Measurements from ENCODE around the genes CASP3, PRIMPOL and CENPU.

DNA sequence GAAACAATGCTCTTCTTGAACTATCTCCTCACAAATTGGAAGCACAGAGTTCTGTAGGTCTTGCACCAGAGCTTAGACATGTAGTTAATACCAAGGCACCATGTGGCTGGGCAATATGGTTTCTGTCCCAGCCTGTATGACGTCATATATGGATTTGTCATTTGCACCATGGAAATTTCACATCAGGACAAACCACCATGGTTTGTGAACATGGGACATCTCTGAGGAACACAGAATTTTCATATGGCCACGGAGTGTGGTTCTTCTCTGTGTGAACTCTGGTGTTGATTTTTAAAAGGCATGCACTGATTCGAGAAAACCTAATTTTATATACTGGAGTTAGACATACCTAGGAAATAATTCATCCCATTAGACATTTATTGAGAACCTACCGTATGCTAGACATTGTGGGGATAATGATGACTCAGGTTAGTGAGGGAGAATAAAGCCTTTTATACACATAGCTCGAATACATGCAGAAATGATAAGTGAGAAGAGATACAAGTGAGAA, 67.9 kb downstream of the WWC2 start:
- PRO-cap, 3 experiments, result no peak in any of the 3 experiments
- RAMPAGE, long total RNA, 2 experiments, result no peak in any of the 2 experiments
- RRBS, result no CpG with 5 or more reads among the region's 5 CpGs

DNA sequence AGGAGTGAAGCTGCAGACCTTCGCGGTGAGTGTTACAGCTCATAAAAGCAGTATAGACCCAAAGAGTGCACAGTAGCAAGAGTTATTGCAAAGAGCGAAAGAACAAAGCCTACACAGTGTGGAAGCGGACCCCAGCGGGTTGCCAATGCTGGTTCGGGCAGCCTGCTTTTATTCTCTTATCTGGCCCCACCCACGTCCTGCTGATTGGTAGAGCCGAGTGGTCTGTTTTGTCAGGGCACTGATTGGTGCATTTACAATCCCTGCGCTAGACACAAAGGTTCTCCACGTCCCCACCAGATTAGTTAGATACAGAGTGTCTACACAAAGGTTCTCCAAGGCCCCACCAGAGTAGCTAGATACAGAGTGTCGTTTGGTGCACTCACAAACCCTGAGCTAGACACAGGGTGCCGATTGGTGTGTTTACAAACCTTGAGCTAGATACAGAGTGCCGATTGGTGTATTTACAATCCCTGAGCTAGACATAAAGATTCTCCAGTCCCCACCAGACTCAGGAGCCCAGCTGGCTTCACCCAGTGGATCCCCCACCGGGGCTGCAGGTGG, 22.7 kb upstream of the ING2 start:
- PRO-cap, 3 experiments, result peak in 3 of 3 experiments; most common plus-strand start position 301 of the sequence (in 1); most common minus-strand start position 141 of the sequence (in 3)
- RAMPAGE, long total RNA, 2 experiments, result start-site peak on the minus strand in 2 of 2 experiments, centred at positions 144 to 145 of the sequence, 154 to 328 reads per replicate
- RRBS, result no CpG with 5 or more reads among the region's 14 CpGs

GRCh38 chr4:183563736-183564434, 59.0 kb downstream of the ING2 start:
- PRO-cap, 3 experiments, result no peak in any of the 3 experiments
- RAMPAGE, long total RNA, 2 experiments, result no peak in any of the 2 experiments
- RRBS, result no CpG with 5 or more reads among the region's 6 CpGs

DNA sequence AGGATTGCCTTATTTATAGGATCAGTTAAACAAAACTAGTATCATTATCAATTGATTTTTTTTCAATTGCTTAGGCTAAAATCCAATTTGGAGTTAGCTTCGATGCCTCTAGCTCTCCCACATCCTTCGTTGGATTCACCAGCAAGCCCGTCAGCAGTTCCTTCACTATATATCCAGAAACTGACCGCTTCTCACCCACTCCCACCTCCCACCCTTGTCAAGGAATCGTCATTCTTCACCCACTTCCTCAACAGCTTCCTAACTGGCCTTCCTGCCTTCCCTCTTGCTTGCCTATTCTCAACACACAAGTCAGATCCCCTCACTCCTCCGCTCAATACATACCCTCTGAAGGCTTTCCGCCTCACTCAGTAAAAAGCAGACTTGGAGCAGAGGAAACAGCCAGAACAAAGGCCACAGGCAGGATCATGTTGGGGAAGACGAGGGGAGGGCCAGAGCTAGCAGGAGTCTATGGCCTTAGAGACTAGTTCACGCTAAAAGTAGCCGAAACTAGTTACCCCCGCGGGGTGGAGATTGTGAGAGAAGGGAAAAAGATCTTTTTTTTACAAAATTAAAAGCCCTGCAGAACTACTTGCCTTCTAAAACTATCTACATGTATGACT, 23.7 kb downstream of the RWDD4 start:
- PRO-cap, 3 experiments, result no peak in any of the 3 experiments
- RAMPAGE, long total RNA, 2 experiments, result no peak in any of the 2 experiments
- RRBS, result no CpG with 5 or more reads among the region's 12 CpGs

- PRO-cap, 3 experiments, result peak in 1 of 3 experiments; most common plus-strand start chr4:183987662 (in 1)
- RAMPAGE, long total RNA, 2 experiments, result no peak in any of the 2 experiments
- RRBS, result no CpG with 5 or more reads among the region's 23 CpGs
Observed at GRCh38 chr4:183987484-183987991, 82.4 kb downstream of the STOX2 start.

- PRO-cap, 3 experiments, result no peak in any of the 3 experiments
- RAMPAGE, long total RNA, 2 experiments, result no peak in any of the 2 experiments
- RRBS, result no CpG with 5 or more reads among the region's 16 CpGs
Observed at GRCh38 chr4:184020050-184020631, 115.0 kb downstream of the STOX2 start.

DNA sequence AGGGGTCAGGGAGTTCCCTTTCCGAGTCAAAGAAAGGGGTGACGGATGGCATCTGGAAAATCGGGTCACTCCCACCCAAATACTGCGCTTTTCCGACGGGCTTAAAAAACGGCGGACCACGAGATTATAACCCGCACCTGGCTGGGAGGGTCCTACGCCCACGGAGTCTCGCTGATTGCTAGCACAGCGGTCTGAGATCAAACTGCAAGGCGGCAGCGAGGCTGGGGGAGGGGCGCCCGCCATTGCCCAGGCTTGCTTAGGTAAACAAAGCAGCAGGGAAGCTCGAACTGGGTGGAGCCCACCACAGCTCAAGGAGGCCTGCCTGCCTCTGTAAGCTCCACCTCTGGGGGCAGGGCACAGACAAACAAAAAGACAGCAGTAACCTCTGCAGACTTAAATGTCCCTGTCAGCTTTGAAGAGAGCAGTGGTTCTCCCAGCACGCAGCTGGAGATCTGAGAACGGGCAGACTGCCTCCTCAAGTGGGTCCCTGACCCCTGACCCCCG, 9.2 kb downstream of the ENPP6 start:
- PRO-cap, 3 experiments, result no peak in any of the 3 experiments
- RAMPAGE, long total RNA, 2 experiments, result no peak in any of the 2 experiments
- RRBS, result no CpG with 5 or more reads among the region's 22 CpGs

DNA sequence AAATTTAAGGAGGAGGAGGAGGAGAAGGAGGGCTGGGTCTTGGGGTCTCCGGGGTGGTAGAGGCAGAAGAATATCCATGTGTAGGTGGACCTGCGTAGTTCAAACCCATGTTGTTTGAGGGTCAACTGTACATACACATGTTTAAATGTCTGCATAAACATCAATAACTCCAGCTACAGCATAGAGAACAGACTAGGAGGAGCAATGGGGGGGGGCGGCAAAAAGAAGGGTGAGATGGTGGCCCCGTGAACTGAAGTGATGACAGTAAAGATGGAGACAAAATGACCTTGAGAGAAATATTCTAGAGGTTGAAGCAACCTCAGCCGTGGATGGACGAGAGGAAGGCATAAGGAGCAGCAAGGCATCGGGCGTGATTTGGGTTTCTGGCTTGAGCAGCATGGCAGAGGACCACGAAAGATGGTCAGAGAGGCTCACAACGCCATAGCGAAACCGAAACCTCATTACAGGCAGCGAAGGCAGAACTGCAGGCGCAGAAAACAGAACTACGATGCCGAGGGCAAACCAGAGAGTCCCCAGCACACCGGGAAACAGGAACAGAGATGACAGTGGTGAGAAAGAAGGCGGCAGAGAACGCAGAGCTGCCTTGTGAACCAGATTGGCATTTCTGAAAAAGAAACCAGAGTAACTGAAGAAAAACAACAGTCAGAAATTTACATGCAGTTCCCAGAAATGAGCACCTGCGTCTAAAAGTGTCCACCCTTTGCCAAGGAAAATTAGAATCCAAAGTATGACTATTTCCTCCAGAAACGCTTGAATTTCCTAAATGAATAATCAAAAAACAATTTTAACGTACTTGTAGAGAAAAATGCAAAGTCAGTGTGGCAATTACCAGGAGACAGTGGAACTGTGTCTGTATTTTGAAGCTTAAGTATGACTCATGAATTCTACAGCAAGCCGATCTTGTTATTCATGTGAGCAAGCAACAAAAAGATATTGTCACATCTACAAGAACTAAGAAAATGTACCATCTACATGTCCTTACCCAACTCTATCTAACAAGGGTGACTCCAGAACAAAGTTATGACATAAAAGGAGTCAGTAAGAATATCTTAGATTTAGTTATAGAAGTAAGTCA, 50.3 kb upstream of the ENPP6 start:
- PRO-cap, 3 experiments, result peak in 2 of 3 experiments; most common plus-strand start position 557 of the sequence (in 2)
- RAMPAGE, long total RNA, 2 experiments, result no peak in any of the 2 experiments
- RRBS, result no CpG with 5 or more reads among the region's 23 CpGs

- PRO-cap, 3 experiments, result no peak in any of the 3 experiments
- RAMPAGE, long total RNA, 2 experiments, result no peak in any of the 2 experiments
Observed at GRCh38 chr4:184280625-184280838, 62.9 kb upstream of the ENPP6 start.

GRCh38 chr4:184288380-184289559, 71.1 kb upstream of the ENPP6 start:
- PRO-cap, 3 experiments, result no peak in any of the 3 experiments
- RAMPAGE, long total RNA, 2 experiments, result no peak in any of the 2 experiments
- RRBS, result no CpG with 5 or more reads among the region's 18 CpGs

DNA sequence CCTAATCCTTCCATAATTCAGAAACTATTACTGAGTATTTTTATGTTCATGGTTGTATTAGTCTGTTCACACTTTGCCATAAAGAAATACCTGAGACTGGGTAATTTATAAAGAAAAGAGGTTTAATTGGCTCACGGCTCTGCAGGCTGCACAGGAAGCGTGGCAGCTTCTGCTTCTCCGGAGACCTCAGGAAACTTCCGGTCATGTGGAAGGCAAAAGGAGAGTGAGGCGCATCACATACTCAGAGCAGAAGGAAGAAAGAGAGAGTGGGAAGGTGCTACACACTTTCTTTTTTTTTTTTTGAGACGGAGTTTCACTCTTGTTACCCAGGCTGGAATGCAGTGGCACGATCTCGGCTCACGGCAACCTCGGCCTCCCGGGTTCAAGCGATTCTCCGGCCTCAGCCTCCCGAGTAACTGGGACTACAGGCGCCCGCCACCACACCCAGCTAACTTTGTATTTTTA, 115.8 kb upstream of the ENPP6 start:
- PRO-cap, 3 experiments, result peak in 2 of 3 experiments; most common plus-strand start position 249 of the sequence (in 2); most common minus-strand start position 185 of the sequence (in 1)
- RAMPAGE, long total RNA, 2 experiments, result no peak in any of the 2 experiments
- RRBS, result no CpG with 5 or more reads among the region's 16 CpGs

- PRO-cap, 3 experiments, result no peak in any of the 3 experiments
- RAMPAGE, long total RNA, 2 experiments, result no peak in any of the 2 experiments
- RRBS, result no CpG with 5 or more reads among the region's 14 CpGs
Observed at GRCh38 chr4:184350152-184351129, 123.9 kb downstream of the IRF2 start.

DNA sequence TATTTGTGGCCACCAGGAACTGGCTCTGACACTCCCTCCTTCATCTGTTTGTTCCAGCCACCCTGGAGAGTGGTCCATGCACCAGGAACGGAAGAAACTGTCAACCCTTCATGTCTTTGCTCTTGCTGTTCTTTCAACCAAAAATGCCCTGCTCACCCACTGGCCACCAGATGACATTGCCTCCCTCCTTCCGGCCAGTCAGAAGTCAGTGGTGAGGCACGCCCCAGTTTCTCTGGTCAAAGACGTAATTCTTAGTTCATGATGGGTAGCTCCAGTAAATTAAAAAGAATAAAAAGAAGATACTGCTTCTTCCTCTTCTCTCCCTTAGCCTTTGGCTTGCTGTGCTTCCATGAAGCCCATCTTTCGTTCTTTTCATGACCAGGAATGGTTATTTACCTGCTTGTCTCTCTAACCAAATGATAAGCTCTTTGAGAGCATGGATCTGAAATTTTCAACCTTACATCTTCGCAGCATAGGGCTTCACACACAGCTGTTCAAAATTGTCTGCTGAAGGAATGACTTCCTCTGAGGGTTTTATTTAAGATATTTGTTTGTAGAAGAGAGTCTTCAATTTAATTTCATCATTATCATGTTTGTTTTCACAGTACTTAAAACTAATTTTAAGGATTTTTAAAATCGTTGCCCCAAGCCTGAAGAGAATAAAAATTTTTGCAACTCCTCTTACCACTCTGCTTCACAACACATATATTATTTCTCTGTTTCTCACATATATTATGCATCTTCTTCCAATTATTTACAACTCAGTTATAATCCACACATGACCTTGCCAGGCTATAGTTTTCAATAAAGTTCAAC, 16.2 kb downstream of the IRF2 start:
- PRO-cap, 3 experiments, result no peak in any of the 3 experiments
- RAMPAGE, long total RNA, 2 experiments, result no peak in any of the 2 experiments
- RRBS, result no CpG with 5 or more reads among the region's 7 CpGs

DNA sequence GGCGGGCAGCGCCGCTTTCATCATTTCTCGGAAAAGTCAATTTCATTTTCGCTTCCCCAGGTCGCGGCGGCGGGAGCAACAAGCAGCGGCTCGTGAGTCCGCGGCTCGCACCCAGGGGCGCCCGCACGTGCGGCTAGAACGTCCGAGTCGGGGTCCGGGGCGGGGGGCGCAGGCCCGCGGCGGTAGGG, 302 bp upstream of the IRF2 start:
- PRO-cap, 3 experiments, result peak in 3 of 3 experiments; most common plus-strand start position 59 of the sequence (in 2)
- RAMPAGE, long total RNA, 2 experiments, result start-site peak on the plus strand in 1 of 2 experiments, centred at position 79 of the sequence, 11 reads per replicate
- RRBS, result 2% methylated on average over 6 of the region's 27 CpGs

DNA sequence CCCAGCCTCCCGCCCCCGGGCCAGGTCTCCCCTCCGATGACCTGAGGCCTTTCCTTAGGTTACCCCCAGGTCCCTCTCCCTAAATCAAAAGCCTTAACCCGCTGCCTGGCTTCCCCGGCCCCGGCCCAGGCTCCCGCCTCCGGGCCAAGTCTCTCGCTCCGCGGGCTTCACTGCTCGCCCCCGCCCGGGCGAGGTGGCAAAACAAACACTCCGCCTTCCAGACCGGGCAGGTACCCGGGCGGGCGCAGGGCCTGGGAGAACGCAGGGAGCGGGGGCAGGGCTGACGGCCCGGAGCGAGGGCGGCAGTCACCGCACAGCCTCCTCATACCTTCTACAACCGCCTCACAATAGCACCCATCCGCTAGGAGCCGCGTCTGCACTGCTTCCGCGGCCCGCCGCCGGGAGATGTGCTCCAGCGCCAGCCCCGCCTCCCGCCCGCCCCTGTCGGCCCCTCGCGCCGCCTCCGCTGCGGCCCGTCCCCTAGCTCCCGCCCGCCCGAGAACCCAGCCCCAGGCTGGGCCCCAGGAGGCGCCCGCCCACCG, at the start of gene CASP3:
Gene CASP3 (minus strand): TSS at position 381 of the 542 bp plus-strand sequence.
- PRO-cap, 3 experiments, result peak in 3 of 3 experiments; most common minus-strand start position 381 of the sequence (in 3)
- RAMPAGE, long total RNA, 2 experiments, result start-site peak on the minus strand in 2 of 2 experiments, centred at positions 348 to 385 of the sequence, 18 to 232 reads per replicate
- RRBS, result 2% methylated on average over 28 of the region's 53 CpGs

GRCh38 chr4:184649609-184650055, at the start of gene PRIMPOL:
Gene PRIMPOL, plus strand, starts transcription at chr4:184649738.
- PRO-cap, 3 experiments, result peak in 3 of 3 experiments; most common plus-strand start chr4:184649672 (in 2)
- RAMPAGE, long total RNA, 2 experiments, result start-site peak on the plus strand in 2 of 2 experiments, at chr4:184649697-184649794 at its widest, 630 to 723 reads per replicate
- RRBS, result no CpG with 5 or more reads among the region's 32 CpGs

DNA sequence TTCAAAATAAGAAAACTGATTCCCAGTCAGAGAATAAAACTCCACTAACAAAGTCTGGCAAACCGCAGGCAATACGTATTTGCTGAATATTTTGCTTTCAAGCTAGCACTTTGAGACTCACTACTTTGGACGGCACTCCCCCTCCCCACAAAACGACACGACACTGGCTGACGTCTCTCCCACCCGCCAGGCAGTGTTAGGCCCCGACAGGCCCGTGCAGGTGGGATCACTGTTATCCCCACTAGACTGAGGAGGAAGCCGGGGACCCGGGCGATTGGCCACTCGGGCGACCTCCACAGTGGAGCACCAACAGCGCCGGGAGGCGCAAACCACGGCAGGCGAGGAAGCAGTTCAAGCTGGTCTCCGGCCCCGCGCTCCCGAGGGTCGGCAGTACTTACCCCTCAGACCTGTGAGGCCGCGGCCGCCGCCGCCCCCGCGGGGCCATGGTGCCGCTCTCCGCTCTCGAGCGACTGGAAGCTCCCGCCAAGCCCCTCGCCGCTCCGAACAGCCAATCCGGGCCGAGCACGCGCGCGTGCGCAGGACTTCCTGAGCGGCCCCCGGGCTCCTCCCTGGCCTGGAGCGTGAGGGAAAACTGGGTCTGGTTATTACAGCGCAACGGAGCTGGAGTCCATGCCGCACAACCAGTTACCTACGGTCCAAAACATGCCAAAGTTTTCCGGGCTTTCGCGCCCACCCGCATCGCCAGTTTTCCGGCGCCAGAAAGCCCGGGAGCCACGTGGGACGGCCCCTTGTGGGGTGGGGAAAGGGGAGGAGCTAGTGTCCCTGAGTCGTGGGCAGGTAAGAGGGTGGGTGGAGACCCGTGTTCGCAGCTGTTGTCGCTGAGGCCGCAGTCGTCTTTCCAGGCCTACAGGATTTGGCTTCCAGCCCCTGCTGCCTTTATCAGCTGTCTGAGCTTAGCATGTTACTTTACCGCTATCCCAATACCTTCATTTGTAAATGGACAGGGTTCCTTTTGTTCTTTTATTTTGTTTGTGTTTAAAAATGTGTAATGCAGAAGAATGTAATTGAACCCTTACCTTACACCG, at the start of gene CENPU:
Gene CENPU (minus strand): TSS at position 479 of the 1,046 bp plus-strand sequence.
- PRO-cap, 3 experiments, result peak in 3 of 3 experiments; most common plus-strand start position 244 of the sequence (in 1); most common minus-strand start position 472 of the sequence (in 2)
- RAMPAGE, long total RNA, 2 experiments, result start-site peak on the minus strand in 2 of 2 experiments, centred at positions 464 to 475 of the sequence, 1,338 to 3,147 reads per replicate
- RRBS, result 1% methylated on average over 30 of the region's 71 CpGs

DNA sequence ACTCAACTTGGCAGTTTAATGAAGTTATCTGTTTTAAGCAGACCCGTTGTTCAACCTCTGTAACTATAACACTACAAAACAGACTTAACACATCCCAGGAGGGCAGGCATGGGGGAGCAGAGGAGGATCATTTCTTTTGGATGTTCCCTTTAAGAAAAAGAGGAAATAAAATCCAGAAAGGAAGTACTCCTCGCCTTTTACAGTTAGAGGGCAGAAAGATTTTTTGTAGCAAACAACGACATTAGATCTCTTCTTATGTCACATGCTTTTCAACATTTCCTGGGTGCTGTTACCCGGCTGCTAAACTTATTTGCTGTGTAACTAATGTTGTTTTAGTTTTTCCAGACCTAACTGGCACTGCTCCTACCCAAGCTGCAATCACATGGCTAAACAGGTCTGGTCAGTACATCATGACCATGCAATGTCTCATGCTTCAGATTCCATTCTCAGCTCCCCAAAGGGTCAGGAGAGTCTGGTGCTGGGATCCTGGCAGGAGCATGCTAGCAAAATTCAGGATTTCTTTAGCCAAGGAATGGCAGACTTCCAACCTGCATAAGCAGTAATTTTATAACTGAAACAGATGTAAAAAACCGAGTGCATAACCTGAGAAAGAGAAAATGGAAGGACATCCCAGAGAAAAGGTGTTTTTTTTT, 12.5 kb upstream of the CENPU start:
- PRO-cap, 3 experiments, result peak in 3 of 3 experiments; most common plus-strand start position 469 of the sequence (in 3); most common minus-strand start position 312 of the sequence (in 2)
- RAMPAGE, long total RNA, 2 experiments, result no peak in any of the 2 experiments
- RRBS, result no CpG with 5 or more reads among the region's 5 CpGs

GRCh38 chr4:184775442-184776295, 41.8 kb upstream of the CENPU start:
- PRO-cap, 3 experiments, result no peak in any of the 3 experiments
- RAMPAGE, long total RNA, 2 experiments, result no peak in any of the 2 experiments
- RRBS, result no CpG with 5 or more reads among the region's 13 CpGs

DNA sequence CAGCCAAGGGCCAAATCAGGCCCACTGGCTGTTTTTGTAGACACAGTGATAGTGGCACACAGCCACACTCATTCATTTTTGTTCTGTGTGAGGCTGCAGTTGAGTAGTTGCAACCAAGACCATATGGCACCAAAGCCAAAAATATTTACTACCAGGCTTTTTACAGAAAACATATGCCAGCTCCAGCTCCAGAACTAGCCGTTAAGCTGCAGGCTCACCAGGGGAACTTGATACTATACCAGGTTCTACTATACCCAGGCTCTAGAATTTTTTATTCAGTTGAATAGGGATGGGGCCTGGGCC, 40.8 kb downstream of the ACSL1 start:
- PRO-cap, 3 experiments, result no peak in any of the 3 experiments
- RAMPAGE, long total RNA, 2 experiments, result no peak in any of the 2 experiments
- RRBS, result no CpG with 5 or more reads among the region's 1 CpG

Data from testis (tissue), 5 donors.